Pericardium fibroblast (primary cell): ENCODE measurements around a stretch of chr11.

- RAMPAGE, long total RNA, result no peak
Measured at GRCh38 chr11:2393190-2393983, 7.2 kb upstream of the TSSC4 start.

DNA sequence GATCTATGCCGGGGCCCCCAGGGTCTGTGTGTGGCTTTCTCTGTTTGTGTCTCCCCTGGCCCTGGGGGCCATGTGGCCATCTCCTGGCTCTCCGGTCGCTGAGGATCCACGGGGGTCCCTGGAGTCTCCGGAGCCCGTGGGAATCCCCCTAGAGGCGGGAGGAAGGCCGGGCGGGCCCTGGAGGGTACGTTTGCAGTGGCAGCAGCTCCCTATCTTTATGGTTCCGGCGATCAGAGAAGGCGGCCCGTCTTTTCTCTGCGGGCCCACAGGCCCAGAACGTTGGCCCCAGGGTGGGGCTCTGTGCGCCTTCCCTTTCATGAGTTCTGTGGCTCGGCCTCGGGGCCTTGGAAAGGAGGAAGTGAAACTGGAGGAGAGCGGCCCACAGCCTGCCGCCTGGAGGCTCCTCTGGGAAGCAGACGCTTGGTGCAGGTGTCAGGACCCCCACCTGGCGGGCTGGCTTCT is 82.1 kb downstream of the KCNQ1 start:
- RAMPAGE, long total RNA, result no peak

DNA sequence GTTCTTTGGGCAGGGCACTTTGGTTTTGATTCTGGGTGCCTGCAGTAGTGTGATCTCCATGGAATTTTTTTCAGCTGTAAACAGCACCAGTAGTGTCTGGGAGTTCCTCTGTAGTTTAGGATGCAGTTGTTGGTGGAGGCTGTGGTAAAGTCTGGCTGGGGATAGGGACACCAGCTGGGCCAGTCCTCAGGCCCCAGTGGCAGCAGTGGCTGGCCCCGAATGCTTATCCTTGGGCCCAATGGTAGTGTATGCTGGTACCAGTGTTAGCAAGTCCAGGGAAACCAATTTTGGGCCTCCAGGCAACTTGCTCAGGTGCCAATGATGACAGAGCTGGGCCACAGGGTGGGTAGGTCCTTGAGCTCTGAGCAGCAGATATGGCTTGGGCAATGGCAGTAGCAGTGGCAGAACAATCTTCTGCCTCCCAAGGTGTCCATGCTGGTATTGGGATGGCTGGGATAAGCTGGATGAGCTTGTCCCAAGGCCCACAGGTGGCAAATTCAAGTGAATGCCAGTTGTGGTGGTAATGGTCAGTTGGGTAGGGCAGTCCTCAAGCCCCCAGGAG is 200.0 kb downstream of the KCNQ1 start:
- RAMPAGE, long total RNA, result no peak

DNA sequence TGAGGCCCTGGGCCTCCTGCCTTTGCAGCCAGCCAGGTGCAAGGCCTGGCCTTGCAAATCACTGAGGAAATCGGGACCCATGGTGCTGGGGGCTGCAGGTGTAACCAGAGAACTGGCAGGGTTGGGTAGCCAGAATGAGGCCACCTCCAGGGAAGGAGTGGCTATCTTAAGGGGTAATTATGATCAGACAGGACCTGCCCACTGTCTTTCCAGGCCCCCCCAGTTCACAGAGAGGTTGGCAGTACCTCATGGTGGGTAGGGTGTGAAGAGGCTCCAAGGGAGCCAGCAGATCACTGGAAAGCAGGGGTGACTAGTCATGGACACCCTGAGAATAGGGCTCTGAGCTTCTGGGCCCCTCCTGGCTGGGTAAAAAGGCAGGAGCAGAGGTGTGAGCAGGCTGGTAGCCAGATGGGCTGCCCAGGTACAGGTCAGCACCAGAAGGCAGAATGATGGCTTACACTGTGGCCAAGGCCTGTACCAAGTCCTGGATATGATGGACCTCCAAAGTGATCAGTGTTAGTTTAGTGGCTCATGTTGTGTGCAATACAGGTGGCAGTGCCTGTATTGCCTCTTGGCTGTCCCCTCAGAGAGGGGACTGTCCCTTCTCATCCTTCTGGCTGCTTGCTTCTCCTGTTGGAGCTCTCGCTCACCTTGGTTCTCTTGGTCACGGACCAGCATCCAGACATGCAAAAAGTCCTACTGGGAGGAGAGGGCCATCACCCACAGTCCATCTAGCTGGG is 218.3 kb downstream of the KCNQ1 start:
- RAMPAGE, long total RNA, result no peak

DNA sequence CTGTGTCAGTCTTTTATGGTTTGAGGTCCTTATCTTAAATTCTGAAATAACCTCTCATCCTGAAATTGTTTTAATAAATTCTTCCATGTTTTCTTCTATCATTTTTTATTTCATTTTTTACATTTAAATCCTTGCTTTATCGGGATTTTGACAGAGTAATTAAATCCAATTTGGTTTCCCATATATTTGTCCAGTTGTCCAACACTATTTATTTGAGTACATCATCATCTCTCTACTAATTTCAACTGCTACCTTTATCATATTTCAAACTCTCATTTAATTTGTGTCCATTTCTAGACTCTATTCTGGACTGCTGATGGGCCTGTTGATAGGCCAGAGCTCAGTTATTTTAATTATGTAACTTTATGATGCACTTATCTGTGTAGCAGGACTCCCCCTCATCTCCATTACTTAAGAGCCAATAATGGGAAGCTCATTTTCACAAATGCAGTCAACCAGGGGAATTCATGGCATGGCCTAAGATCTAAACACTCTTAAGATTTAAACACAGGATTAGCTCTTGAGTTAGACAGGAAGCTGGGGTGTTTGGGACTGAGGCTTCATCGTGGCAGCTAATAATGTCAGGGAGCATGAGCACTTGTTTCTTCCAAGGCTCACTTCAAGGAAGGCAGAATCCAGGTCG is 207.2 kb downstream of the CDKN1C start:
- RAMPAGE, long total RNA, result no peak

DNA sequence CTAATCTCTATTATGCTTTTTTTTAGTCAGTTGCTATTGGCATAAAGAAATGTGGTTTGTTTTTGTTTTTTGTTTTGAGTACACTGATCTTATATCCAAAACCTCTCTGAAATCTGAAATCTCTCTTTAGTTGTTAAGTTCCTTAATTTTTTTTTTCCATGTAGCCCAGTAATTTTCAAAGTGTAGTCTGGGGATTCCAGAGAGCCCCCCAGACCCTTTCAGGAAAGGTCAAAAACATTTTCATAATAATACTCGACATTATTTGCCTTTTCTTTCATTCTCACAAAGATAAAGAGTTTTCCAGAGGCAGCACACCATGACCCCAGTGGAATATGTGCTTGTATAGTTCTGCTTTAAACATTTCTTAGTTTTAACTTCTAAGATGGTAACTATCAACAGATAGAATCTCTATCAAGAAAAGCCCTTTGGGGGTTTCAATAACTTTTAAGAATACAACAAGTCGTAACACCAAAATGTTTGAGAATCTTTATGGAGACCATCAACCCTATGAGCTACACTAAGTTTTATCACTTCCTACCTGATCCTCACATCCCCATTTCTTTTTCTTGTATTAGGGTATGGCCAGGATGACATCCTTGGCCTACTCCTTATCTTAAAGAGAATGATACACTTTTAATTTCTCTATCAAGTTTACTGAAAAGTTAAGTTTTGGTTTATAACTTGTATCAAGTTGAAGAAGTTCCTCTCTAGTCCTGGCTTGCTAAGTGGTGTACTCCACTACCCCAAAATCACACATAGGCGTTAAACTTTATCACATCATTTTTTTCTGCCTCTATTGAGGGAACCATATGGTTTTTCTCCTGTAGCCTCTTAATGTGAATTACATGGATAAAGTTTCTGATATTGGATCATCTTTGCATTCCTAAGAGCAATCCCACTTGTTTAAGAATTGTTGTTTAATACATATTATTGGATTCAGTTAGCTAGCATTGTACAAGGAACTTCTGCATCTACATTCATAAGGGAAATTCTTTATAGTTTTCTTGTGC is 188.4 kb downstream of the CDKN1C start:
- RAMPAGE, long total RNA, result no peak

- RAMPAGE, long total RNA, result no peak
Measured at GRCh38 chr11:2899373-2900014, 2.6 kb upstream of the SLC22A18 start.

DNA sequence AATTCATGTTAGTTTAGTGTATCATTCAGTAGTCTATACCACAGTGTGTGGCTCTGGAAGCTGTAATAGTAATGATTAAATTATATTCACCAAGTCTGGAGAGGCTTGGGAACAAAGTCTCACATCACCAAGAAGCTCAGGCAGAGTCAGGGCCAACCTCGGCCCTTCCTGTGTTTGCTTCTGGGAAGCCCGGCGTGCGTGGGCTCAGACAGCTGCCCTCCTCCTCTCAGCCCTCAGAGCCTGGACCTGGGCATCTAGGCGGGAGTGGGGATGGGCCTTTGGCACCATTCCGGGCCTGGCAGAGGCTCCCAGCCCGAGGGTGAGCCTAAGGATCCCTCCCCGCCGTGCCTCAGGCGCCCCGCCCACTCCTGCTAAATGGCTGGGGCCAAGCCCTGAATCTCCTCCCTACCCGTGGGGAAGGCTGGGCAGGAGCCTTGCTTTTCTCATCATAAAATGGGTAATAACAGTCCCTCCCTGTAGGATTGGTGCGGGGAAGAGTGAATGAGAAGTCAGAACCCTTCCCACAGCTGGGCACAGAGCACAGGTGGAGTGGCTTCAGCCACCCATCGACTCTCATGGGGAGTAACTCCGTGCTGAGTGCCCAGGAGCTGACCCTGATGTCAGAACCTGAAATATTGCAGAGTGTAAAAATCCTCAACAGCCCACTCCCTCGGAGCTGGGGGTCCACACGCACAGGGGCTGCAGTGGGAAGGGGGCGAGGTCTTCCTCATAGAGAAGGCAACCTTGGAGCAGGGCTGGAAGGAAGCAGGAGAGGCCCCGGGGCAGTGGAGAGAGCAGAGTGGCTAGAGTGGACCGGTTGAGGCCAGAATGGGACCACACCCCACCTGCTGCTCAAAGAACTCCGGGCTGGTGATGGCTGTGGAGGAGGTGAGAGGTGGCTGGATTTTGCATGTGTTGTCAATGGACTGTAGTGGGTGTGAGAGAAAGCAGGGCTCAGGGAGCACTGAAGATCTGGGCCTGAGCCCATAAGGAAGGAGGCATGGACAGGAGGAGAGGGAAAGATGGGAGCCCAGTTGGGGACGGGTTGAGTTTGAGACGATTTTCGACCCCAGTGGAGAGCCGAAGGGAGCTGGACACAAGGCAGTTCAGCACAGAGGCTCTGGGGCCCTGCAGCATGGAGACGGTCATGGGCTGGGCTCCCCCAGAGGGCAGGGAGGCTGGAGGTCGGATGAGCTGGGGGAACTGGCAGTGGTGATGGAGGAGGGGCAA is 2.4 kb downstream of the SLC22A18 start:
- RAMPAGE, long total RNA, result no peak

DNA sequence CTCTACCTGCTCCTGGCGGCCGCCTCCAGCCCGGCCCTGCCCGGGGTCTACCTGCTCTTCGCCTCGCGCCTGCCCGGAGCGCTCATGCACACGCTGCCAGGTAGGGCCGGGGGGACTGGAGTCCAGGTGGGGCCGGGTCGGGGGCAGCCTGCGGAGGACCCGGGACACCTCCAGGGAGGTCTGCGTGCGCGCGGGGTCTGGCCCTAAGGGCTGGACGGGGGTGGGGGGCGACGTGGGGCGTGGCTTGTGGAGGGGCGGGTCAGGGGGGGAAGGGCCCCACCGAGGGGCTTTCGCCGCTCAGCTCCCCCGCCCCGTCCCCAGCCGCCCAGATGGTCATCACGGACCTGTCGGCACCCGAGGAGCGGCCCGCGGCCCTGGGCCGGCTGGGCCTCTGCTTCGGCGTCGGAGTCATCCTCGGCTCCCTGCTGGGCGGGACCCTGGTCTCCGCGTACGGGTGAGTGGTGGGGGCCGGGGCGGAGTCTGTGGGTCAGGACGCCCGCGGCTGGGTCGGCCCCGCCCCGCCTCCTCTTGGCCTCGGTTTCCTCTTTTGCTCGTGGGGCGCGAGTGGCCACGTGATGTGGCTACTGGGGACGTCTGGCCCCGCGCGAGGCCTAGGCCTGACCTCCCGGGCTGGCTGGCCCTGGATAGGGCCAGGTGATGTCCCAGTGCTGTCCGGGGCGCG is 7.3 kb downstream of the SLC22A18 start:
- RAMPAGE, long total RNA, result no peak

- RAMPAGE, long total RNA, result no peak
Measured at GRCh38 chr11:2930030-2931146, 1.2 kb upstream of the PHLDA2 start.

- RAMPAGE, long total RNA, result no peak
Measured at GRCh38 chr11:2988580-2989034, 3.5 kb downstream of the NAP1L4 start.

GRCh38 chr11:2989035-2989436 is 3.1 kb downstream of the NAP1L4 start:
- RAMPAGE, long total RNA, result no peak

DNA sequence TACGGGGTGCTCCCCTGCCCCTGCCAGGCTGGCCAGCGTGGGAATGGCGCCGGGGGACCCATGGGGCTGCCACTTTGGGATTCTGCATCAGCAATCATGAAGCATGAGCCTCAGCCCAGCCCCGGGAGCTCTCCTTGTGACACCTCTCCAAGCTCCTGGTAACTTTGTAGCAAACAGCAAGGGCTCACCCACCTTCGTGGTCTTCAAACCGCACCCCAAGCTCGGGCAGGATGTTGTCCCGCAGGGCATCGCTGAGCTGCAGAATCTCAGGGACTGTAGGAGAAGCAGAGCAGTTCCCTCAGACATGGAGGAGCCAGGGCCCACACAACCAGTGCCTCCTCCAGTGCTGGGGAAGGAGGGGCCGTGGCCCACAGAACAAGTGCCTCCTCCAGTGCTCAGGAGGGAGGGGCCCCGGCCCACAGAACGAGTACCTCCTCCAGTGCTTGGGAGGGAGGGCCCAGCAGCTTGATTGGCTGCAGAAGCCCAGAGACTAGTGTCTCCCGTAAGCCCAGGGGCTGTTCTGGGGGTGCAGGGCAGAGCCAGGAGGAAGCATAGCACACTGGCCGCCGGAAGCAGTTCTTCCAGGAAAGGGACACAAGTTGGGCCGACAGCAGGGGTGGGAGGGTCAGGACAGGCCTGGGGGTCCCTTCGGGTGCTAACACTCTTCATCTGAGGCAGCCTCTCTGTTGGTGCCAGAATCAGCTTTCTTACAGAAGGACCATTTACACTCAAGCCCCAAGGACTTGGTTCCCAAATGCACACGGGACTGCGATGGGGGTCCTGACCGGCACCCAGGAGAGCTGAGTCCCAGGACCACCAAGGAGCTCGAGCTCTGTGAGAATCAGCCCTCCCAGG is 14.8 kb upstream of the NAP1L4 start:
- RAMPAGE, long total RNA, result no peak

- RAMPAGE, long total RNA, result no peak
Measured at GRCh38 chr11:3022266-3023432, 30.5 kb upstream of the NAP1L4 start.

DNA sequence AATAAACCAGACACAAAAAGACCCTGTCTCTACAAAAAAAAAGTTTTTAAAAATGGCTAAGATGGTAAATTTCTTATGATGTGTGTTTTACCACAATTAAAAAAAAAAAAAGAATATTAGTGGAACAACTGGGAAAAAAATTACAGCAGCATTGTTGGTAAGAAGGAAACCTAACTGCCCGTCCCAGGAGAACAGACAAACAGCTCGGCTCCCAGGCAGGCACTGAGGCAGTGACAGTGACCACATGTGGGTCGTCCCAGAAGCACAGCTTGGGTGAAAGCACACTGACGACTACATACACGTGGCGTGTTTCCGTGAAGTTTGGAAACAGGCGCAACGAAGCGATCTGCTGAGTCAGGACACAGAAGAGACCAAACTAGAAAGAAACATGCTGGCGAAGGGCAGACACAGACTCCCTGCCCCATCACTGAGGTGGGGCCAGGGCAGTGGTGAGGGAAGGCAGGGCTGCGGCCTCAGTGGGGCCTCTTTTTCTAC is 20.3 kb downstream of the CARS1 start:
- RAMPAGE, long total RNA, result no peak

DNA sequence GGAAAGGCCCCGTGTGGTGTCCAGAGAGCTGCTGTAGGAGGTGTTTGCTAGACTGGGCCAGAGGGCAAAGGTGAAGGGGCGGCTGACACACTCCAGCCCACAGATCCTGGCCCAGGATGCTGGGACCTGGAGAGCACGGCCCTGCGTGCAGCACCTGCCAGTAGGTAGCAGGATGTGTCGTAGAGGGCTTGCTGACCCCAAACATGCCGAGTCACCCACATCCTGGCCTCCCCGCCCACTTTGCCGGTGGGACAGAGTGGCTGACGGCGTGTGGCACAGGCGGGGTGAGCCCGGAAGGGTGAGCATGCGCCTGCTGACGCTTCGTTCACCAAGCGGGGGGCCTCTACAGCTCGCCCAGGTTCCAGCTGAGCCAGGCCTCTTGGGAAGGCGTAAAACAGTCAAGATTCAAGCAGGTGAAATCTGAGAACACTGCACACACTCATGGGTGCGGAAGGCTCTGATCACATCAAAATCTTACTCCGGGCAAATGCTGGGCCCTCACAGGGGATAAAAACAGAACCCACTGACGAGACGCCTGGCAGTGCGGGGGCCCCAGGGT is 10.9 kb downstream of the OSBPL5 start:
- RAMPAGE, long total RNA, result no peak

DNA sequence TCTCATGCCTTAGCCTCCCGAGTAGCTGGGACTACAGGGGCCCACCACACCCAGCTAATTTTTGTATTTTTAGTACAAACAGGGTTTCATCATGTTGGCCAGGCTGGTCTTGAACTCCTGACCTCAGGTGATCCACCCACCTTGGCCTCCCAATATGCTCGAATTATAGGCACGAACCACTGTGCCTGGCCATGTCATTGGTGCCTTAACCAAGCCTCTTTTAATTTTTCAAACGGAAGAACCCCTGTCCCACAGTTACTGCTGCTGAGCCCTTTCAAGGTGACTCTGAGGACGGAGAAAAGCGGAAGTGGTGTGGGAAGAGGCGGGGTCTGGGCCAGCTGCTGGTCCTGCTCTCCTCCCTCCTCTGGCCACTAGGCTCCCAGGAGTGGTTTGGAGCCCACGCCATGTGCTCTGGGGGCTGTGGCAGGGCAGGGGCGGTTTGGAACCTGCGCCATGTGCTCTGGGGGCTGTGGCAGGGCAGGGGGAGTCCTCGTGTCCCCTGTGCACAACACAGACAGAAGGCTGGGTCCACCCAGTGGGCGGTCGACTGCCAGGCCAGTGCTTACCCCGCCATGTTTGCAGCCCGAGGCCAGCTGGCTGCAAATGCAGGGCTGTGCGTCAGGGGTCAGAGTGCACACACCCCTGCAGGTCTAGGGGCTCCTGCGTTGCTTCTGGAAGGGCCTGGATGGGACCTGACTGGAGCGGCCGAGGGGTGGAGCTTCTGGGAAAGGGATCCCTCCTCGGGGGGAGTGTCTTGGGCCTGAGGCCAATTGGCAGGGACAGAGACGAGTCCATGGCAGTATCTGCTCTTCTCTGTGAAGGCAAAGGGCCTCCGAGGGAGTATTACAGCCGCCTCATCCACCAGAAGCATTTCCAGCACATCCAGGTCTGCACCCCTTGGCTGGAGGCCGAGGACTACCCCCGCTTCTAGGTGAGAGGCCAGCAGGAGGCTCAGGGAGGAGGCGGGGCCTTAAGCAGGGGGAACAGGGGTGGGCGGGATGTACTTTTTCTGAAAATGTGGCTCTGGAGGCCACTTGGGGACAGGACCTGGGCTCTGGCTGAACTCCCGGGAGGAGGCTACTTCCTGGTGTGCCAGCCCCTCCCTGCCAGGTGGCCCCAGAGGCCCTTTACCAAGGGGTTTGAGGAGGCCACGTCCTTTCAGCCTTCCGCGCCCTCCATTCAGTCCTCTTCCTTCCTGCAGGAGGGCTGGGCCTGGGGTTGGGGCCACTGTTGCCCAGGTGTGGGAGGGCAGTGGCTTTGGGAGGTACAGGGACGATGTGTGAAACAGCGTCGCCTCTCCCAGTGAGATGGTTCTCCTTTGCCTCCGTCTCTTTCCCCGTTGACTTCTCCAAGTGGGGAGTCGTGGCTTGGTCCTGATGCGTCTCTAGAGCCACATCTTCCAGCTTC is 25.6 kb upstream of the ZNF195 start:
- RAMPAGE, long total RNA, result no peak

DNA sequence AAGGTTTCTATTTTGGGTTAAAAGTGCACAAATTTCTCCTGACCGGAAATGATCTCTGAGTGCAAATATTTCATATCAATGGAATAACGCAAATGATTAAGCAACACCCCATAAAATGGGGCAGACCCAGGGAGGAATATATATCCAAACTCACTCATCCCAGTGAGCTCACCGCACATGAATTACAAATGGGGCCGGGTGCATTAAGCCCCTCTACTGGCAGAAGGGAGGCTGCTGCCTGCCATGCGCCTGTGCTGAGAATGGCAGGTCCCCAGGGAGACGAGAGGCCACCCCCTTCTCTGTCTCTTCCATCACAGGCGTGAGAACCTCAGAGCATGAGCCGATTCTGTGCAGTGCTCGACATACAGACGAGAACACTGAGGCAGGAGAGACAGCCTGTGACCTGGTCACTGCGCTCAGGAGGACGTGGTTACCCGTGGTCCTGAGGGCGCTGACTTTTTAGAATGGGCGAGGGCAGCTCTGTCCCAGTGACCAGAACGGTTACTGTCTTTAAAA is 42.7 kb upstream of the ZNF195 start:
- RAMPAGE, long total RNA, result no peak

DNA sequence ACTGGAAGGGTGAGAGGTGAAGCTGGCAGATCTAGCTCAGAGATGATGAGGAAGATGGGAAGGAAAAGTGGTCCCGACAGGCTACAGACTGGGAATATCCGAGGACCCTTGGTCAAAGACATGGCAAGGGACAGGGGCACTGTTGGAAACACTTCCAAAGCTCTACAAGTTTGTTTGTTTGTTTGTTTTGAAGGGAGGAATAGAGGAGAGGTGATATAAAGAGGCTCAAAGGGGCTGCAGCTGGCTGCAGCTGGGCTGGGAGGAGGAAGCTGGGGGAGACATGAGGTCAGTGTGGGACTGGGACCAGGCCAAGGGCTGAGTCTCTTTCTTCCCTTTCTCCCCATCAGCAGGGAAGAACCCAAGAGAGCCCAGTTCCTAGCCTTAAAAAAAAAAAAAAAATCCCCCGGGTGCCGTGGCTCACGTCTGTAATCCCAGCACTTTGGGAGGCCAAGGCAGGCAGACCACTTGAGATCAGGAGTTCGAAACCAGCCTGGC is 5.0 kb downstream of the RHOG start:
- RAMPAGE, long total RNA, result no peak

DNA sequence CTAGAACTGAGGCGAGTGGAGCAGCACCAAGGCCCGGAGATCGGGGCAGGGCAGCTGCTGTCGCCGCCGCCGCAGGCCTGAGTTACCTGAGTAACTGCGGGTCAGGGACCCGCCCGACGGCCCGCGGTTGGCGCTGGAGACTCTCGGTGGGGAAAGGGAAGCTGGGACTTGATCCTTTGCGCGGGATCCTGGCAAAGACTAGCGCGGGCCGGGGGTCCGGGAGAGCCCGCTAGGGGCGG is 274 bp upstream of the STIM1 start:
- RAMPAGE, long total RNA, result no peak